OVCAR3 (cell line): ENCODE results near the genes CMA1, PRKD1 and NUBPL.

GRCh38 chr14:24508195-24508448, at the start of gene CMA1:
TSS of gene CMA1 (minus strand) at chr14:24508265.
- RRBS, result no CpG with 5 or more reads among the region's 1 CpG

GRCh38 chr14:24810124-24810680, 176.2 kb upstream of the GZMB start:
- RRBS, result no CpG with 5 or more reads among the region's 4 CpGs

- RRBS, result no CpG with 5 or more reads among the region's 5 CpGs
These were observed 14.7 kb downstream of the STXBP6 start for GRCh38 chr14:25035100-25035764.

DNA sequence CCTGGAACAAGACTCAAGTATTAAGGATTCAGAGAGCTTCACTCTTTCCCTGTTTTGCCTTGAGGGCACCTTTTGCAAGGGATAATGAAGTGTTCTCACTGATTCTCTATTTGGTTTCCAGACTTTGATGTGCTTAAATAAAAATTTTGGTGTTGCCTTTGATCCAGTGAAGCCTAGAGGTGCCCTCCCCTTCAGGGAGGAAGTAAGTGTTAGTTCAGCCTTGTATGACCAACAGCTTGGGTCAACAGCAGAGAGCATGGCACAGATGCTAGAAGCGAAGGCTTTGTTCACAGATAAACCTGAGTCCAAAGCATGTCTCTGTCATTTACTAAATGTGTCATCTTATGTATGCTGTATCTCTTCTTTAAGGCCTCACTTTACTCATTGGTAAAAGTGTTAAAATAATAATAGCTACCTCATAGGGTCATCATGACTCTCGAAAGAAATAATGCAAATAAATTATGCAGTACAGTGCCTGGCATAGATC, 52.9 kb upstream of the STXBP6 start:
- RRBS, result no CpG with 5 or more reads among the region's 2 CpGs

DNA sequence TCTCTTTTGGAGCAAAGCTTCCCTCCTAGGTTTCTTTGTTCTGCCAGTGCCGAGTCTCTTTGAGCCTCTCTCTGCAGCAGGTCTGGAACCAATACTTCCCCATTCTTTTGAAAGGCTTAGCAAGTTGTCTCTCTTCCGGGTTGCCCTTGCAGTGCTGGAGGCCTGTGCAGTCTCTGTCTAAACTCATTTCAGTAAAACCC, 454.7 kb downstream of the NOVA1 start:
- RRBS, result no CpG with 5 or more reads among the region's 2 CpGs

DNA sequence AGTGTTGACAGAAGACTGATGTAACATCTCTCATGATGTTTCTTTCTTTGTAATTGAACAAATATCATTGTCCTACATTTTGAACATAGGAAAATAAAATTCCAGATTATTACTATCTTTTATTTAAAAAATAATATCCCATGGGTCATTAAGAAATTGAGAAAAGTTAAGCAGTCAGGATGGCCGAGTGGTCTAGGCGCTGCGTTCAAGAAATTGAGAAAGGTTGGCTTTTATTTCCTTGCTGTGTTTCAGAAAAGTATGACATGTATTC, 728.4 kb upstream of the FOXG1 start:
- RRBS, result no CpG with 5 or more reads among the region's 3 CpGs

DNA sequence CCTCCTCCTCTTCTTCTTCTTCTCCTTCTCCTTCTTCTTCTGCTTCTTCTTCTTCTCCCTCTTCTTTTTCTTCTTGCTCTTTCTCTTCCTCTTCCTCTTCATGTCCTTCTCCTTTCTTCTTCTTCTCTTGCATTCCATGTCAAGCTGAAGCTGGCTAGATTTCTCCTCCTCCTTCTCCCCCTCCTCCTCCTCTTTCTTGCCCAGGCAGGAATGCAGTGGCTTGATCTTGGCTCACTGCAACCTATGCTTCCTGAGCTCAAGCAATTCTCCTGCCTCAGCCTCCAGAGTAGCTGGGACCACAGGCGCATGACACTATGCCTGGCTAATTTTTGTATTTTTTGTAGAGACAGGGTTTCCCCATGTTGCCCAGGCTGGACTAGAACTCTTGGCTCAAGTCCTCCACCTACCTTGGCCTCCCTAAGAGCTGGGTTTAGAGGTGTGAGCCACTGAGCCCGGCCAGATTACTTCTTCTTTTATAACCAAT, 297.6 kb downstream of the PRKD1 start:
- RRBS, result no CpG with 5 or more reads among the region's 2 CpGs

DNA sequence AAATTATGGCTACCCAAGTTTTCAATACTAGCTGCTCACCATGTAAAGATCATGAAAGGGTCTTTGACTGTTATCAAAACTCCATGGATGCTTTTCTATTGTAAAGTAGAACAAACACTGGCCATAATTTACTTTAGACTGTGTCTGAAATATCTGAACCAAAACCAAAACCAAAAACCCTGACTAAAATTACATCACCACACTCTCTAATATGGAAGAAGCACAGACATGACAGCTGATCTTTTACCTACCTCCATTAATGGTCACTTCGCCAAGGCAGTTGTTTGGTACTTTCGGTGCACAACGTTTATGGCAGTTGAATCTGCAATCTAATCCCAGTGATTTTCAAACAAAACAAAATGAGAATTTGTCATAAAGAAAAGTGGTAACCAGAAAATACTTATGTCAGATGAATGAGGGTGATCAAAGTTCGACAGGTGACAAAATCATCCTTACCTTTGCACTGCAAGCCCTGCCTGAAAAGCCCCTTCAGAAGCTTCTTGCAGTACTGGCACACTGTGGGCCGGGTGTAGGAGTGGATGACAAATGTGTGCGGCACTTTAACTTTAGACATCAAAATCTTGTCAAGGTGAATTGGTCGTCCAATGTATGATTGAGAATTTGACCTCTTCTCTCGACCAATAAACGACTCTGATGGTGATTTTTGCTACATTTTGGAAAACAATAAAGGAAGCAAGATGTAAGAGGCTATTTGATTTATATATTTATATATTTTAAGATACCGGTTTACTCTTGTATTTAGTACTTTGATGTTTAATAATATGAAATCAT, 289.2 kb downstream of the PRKD1 start:
- RRBS, result no CpG with 5 or more reads among the region's 10 CpGs

GRCh38 chr14:29926920-29927878, at the start of gene PRKD1:
TSS of gene PRKD1 (minus strand) at chr14:29927847.
- RRBS, result 3% methylated on average over 61 of the region's 109 CpGs

DNA sequence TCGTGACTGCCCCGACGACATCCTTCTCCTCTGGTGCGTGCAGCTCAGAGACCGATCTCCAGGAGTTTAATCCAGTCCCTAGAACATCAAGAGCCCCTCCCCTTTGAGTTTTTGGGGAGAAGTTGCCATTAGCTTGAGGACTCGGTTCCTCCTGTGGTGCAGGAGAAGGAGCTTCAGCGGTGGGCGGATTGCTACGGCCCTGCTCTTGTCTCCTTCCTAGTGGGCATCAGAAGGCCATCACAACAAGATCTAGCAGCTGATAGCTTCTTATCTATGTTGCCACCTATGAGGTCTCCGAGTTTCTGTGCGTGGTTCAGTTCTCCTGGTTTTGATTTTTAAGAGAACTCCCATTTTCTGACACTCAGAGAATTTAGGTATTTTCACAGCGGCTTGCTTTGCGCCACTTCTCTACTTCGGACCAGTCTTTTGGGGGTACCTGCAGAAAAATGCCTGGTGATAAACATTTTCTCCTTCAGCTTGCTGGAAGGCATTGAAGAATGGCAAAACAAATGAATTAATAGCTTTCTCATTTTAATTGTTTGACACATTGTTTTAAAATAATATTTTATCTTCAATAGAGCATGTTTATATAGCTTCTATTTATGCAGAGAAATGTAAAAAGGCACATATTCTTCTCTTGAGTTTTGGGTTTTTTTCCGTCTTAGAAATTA, 446 bp downstream of the SCFD1 start:
- RRBS, result no CpG with 5 or more reads among the region's 15 CpGs

GRCh38 chr14:30656158-30656844, 34.2 kb downstream of the SCFD1 start:
- RRBS, result no CpG with 5 or more reads among the region's 8 CpGs

DNA sequence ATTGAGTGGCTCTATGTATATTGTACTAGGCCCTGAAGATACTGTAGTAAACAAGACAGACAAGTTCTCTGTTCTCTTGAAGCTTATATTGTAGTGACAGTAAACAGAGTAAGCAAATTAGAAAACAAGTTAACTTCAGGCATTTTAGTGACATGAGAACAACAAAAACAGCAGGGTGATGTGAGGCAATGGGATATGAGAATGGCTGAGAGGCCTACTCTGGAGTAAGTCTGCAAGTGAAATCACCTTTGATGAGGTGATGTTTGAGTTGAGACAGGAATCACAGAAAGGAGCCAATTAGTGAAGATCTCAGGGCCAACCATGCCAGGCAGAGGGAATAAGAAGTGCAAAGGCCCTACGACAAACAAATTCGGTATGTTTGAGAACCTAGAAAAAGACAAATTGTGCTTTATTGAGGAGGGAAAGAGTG, 54.2 kb downstream of the SCFD1 start:
- RRBS, result no CpG with 5 or more reads among the region's 2 CpGs

GRCh38 chr14:30908900-30909367, 34.6 kb downstream of the COCH start:
- RRBS, result no CpG with 5 or more reads among the region's 3 CpGs

DNA sequence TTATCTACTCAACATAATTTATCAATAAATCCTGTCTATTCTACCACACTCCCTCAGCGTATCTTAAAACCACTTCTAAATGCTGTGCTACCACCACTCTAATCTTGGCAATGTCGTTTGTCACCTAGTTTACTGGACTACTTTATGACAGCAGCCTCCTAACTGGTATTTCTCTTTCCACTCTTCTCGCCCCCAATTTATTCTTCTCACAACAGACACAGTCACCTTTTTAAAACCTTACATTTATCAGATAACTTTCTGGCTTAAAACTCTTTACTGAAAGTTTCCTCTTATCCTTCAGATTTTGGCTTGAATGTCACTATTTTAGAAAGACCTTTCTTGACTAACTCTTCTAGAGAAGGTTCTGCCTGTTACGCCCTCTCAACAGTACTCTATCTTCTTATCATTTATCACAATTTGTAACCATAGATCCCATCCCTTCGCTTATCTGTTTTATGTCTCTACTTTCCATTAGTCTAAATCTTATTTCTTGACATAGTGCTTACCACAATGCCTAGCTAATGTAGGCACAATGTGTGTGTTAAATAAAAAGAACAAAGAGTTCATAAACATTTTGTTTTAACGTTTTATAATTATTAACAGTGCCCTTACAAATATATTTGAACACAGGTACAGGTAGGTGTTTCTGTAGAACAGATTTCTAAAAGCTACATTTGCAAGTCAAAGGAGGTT, 35.7 kb downstream of the COCH start:
- RRBS, result no CpG with 5 or more reads among the region's 6 CpGs

- RRBS, result no CpG with 5 or more reads among the region's 2 CpGs
These were observed 65.7 kb downstream of the COCH start for GRCh38 chr14:30939983-30940622.

GRCh38 chr14:31090610-31091332, 64.6 kb upstream of the STRN3 start:
- RRBS, result no CpG with 5 or more reads among the region's 3 CpGs

GRCh38 chr14:31122121-31122749, 85.4 kb downstream of the HECTD1 start:
- RRBS, result no CpG with 5 or more reads among the region's 8 CpGs

- RRBS, result no CpG with 5 or more reads among the region's 9 CpGs
These were observed 79.0 kb downstream of the HECTD1 start for GRCh38 chr14:31128399-31129110.

GRCh38 chr14:31208495-31208801, 855 bp upstream of the HECTD1 start:
- RRBS, result no CpG with 5 or more reads among the region's 10 CpGs

GRCh38 chr14:31560845-31561897, at the start of gene NUBPL:
TSS of gene NUBPL (plus strand) at chr14:31561404.
- RRBS, result 11% methylated on average over 3 of the region's 40 CpGs